HTERT-HM (cell line): Measurements from ENCODE around the genes RAB19, SSBP1, PRSS1 and TRPV5.

DNA sequence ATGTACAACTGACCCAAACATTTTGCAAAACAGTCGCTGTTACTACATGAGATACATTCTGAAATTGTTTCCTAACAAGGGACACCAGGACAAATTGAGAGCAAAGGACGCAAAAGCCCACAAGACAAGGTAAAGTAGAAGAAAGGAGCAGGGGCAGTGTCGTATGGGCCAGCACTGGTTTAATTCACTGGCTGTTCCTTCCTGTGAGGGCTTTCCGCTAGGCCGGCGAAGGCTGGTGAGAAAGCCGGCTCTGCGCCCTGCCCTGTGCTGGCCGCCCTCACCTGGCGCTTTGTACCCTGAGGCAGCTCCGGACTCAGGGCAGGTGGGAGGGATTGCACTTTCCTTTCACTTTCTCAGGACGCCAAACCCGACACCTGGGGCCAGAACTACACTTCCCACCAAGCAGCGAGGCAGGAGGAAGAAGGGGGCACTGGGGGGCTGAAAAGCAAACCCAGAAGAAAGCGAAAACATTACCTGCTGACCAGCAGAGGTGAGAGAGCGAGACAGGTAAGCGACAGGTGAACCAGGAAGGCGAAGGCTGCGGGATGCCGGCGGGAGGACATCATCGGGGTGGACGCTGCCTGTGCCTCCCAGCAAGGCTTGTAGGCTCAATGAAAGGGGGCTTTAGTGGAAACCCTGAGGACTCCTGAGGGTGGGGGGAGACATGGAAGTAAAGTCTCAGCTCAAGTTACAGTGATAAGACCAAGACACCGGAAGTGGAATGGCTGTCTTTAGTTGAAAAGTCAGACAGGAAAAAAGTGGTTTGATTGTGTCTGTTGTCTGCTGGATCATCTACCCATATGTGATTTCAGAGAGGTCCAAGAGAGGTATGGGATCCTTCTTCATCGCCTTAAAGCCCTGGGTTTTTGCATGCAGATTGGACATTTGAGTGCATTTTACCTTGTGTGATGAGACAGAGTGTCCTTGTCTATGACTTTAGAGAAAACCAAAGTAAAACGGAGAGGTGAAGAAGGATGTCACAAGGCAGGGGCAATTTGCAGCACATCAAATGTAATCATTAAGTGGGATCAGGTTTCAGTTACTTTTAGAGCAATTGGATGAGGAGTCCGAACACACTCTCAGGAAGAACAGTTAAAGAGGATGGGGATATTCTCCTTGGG is at the start of gene RAB19:
RAB19 (plus strand) TSS at position 348 of the 1,121 bp plus-strand sequence.
- RRBS: 12% methylated on average over 5 of the region's 27 CpGs

DNA sequence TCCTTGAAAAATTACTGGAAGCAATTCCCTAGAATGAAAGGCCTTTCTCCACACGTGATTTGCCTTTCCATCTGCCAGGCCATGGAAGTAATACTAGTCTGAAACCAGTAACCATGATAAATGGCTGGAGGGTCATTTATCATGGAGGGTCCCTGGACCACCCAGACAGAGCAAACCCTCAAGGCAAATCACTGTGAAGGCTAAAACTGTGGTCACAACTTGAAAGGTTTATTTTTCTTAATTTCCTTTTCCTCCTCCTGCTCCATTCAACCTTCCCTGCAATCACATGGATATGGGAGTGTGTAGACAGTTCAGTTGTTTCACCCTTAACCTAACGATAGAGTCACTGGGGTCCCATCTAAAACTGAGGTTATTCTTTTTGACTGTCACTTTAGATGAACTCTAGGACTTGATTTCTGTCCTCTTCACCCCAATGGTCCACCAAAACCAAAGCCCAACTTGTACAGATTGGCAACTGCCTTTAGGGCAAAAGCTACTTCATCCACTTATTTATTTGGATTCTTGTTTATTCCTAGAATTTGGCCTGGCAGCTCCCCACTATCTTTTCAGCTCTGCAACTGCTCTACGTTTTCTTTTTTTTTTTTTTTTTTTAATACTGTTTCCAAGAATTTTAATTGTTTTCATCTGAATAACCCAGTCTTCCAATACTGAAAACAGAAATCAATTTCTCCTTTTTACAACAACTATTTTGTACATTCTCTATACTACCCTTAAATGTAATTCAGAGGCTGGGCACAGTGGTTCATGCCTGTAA is 16.1 kb downstream of the BRAF start:
- RRBS: no CpG with 5 or more reads among the region's 3 CpGs

DNA sequence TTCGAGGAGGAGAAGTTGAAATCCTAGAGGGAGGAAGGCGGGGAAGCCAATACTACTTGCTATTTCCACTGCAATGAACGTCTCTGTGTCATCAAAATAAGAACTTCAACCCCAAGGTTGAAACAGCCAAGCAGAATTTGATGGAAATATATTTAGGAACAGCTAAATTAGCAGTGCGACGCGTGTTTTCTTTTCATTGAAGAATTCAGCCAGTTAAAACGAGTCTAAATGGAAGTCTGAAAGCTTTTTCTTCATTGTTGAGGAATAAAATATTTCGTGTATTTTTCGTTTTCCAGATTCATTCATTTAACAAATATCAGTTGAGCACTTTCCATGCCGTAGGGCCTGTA is 474 bp upstream of the BRAF start:
- RRBS: no CpG with 5 or more reads among the region's 10 CpGs

- RRBS: 0% methylated on average over 2 of the region's 20 CpGs
These were observed 2.0 kb upstream of the TMEM178B start for GRCh38 chr7:141071863-141072307.

GRCh38 chr7:141461889-141462506 is 89.2 kb upstream of the AGK start:
- RRBS: no CpG with 5 or more reads among the region's 10 CpGs

DNA sequence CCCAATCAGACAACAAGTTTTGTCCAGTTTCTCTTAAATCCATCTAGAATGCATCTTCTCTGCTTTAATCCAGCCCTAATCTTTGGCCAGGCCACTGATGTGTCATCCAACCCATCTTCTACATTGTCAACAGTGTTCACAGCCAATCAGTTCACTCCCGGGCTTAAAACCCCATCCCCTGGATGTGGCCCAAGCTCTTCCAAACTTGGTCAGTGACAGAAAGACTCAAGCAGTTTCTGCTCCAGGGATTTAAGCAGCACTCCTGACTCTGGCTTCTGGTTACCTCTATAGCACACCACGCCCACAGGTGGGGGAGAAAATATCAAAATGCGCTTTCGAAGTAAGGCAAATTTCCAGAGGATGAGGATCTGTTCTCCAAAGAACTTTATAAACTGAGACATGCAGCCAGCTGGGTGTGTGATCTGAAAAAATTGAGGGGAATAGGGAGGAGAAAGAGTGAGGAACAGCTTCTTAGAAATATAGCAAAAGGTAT is 35.9 kb downstream of the DENND11 start:
- RRBS: no CpG with 5 or more reads among the region's 4 CpGs

DNA sequence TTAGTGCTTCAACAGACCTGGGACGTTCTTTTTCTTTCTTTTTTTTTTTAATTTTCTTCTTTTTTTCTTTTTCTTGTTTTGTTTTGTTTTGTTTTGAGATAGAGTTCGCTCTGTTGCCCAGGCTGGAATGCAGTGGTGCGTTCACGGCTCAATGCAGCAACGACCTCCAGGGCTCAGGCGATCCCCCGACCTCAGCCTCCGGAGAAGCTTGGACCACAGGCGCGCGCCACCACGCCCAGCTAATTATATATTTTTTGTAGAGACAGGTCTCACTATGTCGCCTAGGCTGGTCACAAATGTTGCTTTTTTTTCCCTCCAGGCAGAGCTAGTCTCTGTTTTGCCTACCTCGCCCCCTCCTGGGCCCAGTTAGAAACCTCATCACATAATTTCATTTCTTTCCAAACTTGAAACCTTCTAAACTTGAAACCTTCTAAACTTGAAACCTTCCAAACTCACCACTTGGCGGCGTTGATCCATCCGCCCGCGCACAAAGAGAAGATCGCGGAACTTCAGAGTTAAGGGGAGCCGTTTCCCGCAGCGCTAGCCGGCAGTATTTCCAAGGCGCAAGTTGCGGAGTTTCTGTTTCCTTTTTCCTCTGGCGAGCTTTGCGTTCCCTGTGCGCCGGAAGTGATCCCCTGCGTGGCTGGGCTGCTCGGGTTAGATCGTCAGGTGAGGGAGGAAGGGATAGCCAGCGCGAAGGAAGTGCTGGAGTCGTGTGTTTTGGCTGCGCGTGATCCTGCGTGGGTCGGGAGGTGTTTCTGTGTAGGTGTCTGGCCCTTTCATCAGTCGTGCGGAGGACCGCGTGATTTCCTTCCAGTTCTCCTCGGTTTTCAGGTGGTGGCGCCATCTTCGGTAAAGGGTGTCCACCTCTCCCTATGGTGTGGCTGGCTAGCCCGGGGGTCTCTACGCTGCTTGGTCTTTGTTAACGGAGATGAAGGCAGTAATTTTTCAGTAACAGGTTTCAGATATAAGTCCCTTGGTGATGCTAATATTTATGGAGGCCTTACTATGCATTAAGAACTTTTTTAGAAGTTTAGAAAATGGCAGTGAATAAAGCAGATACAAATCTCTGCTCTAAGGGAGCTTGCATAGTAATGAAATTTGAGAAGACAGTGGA is at the start of gene SSBP1:
SSBP1 (plus strand) TSS at position 617 of the 1,117 bp plus-strand sequence.
- RRBS: 1% methylated on average over 7 of the region's 51 CpGs

DNA sequence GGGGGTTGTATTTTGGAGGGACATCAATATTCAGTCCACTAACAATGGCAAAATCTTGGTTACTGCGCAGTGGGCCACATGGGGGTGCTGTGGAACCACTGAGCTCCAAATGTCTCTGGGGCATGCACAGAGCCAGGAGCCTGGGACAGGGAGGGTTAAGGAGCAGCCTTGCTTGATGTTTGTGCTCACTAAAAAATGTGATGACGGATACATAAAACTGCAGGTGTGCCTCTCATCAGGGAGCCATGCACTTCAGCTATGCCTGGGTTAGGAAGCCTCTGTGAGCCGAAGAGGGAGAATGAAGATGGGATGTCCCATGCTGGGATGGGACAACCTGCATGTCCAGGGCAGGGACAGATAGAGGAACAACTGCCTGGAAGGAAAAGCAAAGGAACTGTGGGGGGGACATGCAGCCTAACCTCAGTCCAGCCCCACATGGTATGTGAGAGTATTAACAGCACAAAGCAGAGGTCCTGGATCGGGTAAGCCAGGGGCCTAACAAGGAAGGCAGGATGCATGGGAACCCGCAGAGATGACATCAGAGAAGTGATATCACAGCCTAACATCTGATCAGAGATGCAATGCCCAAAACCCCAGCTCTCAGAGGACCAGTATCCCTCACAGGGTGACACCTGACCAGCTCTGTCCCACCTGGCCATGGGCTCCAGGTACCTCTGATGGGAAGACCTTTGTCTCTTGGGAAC is 62.4 kb upstream of the PRSS58 start:
- RRBS: no CpG with 5 or more reads among the region's 5 CpGs

DNA sequence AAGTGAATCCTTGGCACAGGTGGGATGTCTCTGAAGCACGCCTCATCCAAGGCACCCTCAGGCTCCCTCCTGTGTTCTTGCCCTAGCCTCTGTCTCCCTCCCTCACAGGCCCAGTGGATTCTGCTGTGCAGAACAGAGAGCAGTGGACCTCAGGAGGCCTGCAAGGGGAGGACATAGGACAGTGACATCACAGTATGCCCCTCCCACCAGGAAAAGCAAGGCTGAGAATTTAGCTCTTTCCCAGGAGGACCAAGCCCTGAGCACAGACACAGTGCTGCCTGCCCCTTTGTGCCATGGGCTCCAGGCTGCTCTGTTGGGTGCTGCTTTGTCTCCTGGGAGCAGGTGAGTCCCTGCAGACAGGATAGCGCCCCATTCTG is 62.9 kb upstream of the PRSS58 start:
- RRBS: no CpG with 5 or more reads among the region's 2 CpGs

DNA sequence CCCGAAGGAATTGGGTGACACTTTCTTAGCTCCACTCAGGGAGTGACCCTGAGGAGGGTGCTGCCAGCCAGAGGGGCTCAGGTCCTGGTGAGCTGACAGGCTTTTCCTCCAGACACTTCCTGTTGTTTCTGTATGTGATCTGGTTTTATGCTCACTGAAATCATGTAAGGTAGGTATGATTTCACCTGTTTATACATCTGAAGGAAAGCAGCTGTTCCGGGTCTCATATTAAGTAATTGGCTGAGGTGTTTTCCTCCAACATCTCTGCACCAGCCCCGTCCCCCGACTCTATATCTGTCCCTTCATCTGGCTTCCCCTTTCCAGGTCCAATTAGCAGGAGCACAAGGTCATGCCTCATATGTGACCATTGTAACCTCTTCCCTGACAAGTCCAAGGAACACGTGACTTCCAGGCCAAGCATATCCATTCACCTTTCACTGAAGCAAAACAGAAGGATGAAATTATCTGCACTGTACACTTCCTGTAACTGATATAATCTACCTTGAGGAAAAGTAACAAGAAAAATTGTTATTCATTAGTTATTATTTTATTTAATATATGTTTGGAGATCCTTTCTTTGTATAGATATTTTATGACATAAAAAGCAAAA is 66.5 kb upstream of the PRSS58 start:
- RRBS: no CpG with 5 or more reads among the region's 5 CpGs

- RRBS: no CpG with 5 or more reads among the region's 6 CpGs
These were observed 220.0 kb upstream of the PRSS58 start for GRCh38 chr7:142477790-142478374.

DNA sequence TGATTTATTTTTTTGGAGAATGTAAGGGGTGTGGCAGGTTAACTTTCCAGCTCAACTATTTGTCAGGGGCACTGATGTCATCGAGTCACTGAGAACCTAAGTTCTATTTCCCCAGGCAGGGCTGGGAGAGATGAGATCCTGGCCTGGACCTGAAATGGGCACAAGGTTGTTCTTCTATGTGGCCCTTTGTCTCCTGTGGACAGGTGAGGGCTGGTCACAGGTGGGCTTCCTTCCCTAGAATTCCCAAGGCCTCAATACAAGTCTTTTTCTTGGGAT is 205.3 kb upstream of the PRSS1 start:
- RRBS: no CpG with 5 or more reads among the region's 1 CpG

- RRBS: no CpG with 5 or more reads among the region's 12 CpGs
These were observed 133.2 kb upstream of the PRSS1 start for GRCh38 chr7:142615906-142616653.

GRCh38 chr7:142645736-142646331 is 103.4 kb upstream of the PRSS1 start:
- RRBS: no CpG with 5 or more reads among the region's 6 CpGs

DNA sequence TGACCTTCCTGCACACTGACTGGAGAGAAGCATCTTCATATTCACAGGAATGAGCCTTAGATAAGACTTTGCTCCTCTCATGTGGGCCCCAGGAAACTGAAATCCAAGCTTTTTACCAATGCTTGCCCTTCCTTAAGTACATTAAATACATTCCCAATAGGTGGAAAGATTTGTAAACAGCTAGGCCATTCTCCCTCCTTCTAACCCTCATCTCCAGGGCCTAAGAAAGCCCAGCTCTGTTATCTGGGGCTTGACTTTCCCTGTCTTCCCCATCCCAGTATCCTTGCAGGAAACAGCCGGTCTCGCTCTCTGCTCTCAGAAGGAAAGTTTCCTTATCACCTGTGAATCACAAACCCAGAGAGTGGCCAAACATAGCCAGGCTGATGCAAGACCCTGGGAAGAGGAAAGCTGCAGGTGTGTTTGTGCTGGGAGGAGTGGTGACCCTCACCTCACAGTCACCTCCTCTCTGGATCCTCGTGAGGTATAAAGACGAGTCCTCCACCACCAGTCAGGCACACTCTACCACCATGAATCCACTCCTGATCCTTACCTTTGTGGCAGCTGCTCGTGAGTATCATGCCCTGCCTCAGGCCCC is at the start of gene PRSS1:
PRSS1 (plus strand) TSS at position 515 of the 595 bp plus-strand sequence.
- RRBS: no CpG with 5 or more reads among the region's 5 CpGs

DNA sequence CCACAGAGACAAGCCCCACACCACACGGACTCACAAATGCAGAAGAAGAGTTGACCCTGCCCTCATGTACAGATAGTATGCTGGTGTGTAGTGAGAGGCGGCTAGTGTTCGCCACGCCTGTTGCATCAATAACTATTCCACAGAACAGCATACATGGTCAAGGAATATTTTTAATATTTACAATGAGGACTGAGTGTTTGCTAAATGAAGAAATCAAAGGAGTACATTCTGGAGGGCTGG is 28.4 kb downstream of the PRSS2 start:
- RRBS: no CpG with 5 or more reads among the region's 4 CpGs

DNA sequence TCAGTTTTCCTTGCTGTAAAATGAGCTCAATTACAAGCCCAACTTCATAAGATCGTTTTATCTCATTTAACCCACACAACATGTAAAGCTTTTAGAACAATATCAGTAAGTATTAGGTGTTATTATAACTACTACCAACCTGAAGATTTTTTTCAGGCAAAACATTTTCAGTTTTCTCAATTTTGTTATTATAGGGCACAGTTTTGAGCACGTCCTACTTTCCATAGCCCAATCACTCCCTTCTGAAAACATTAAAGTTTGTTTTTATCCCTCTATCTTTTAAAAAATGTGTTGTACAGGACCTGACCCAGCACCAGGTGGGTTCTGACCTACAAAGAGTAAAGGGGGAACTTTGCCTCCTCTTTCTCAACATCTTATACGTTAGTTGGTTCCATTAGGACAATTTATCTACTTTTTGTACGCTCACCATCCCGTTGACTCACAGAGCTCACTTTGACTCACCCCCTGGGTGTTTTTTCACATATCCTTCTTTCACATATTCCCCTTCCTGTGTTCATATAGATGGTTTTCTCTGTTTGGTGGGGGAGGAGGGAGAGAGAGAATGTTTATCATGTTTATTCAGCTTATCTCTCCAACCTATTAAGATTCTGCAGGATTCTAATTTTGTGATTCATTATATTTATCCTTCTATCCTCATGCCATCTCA is 36.9 kb downstream of the PRSS2 start:
- RRBS: no CpG with 5 or more reads among the region's 5 CpGs

GRCh38 chr7:142933659-142933983 is at the start of gene TRPV5:
TSS of gene TRPV5 (minus strand) at chr7:142933746.
- RRBS: no CpG with 5 or more reads among the region's 3 CpGs

DNA sequence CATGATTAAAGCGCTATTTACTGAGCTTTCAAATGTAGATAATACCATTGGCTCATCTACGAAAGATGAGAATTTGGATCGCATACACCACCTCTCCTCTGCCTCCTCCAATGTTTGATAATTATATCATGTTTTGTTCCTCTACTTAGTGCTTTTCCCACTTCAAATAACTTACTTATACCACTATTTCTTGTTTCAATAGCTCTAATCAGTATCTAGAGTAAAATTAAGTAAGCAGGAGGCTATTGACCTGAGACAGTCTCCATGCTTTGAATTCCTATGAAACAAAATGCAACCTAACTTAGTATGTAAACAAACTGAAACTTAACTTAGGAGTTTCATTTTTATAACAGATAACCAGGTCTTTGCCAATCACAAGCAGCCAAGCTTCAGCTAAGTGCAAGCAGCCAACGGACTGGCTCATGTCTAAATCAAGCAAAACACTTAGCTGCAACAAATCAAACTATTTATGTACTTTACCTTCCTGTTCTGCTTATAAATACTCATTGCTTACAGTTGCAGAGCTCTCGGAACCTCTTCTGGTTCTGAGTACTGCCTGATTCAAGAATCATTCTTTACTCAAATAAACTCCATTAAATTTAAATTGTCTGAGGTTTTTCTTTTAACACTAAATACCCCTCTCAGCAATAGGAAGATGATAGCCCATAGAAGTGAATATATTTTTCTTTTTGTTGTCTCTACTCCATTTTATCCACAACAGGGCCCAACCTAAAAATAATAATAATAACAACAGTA is 4.4 kb upstream of the GSTK1 start:
- RRBS: no CpG with 5 or more reads among the region's 5 CpGs

DNA sequence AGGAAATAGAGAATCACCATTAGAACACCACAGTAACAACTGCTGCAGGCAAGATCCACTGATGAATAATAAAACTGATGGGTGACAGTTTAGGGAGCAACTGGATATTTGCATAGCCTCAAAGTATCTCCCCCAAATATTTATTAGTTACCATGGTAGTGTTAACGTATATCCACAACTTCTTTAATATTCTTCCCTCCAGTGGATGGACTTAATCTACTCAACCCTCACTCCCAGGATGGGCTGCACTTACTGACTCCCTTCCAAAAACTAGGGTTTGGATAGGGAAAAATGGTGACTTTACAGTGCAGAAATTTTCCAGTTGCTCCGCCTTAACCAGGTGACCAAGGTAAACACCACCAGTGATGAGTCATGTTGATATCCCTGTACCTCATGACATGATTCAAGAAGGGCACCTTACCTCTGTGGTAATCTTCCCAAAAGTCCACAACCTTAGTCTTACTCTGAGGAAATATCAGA is 3.6 kb upstream of the GSTK1 start:
- RRBS: no CpG with 5 or more reads among the region's 2 CpGs